ENCODE measurements around a stretch of chr7.

DNA sequence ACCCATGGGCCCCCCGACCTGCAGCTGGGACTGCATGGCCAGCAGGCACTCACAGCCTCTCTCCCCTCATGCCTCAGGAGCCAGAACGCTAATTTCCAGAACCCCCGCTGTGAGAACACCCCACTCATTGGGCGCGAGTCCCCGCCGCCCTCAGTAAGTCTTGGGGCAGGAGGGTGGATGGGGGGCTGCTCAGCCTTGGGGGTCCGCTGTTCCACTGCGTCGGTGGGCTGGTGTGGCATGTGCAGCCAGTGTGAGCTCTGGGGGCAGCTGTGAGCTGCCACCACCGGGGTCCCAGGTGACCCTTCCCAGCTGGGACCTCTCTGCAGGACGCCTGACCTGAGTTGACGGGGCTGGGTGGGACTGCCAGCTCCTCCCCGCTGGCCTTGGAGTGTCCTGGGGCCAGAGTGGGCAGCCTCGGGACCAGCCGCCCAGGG is 27.1 kb downstream of the TTYH3 start:
- PRO-cap = no peak
- RAMPAGE, long total RNA, 3 experiments = no peak in any of the 3 experiments

- PRO-cap = no peak
- RAMPAGE, long total RNA, 3 experiments = no peak in any of the 3 experiments
Measured at GRCh38 chr7:2664291-2664964, 23.6 kb upstream of the AMZ1 start.

DNA sequence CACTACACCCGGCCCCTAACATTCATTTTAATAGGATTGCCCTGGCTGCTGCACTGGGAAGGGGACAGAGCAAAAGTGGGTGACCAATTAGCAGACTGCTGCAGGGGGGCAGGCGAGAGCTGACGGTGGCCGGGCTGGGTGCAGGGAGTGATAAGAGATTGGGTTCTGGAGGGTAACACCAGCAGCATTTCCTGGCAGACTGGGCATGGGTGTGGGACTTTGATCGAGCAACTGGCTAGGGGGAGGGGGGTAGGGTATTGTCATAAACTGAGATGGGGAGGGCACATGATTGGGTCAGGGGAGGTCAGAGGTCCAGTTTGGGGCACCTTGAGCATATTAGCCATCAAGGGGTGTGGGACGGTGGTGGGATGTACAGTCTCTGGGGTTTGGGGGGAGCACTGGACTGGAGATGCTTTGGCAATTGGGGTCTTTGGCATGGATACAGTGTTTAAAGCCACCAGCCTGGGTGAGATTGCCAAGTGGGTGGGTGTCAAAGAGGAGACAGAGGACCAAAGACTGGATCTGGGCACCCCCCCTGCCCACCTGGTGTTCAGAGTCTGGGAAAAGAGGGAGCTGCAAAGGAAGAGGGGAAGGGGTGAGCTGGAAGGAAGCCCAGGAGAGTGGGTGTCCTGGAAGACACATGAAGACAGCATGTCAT is 20.0 kb upstream of the AMZ1 start:
- PRO-cap = no peak
- RAMPAGE, long total RNA, 3 experiments = no peak in any of the 3 experiments

GRCh38 chr7:2774620-2775295 is 69.3 kb downstream of the GNA12 start:
- PRO-cap = no peak
- RAMPAGE, long total RNA, 3 experiments = no peak in any of the 3 experiments

DNA sequence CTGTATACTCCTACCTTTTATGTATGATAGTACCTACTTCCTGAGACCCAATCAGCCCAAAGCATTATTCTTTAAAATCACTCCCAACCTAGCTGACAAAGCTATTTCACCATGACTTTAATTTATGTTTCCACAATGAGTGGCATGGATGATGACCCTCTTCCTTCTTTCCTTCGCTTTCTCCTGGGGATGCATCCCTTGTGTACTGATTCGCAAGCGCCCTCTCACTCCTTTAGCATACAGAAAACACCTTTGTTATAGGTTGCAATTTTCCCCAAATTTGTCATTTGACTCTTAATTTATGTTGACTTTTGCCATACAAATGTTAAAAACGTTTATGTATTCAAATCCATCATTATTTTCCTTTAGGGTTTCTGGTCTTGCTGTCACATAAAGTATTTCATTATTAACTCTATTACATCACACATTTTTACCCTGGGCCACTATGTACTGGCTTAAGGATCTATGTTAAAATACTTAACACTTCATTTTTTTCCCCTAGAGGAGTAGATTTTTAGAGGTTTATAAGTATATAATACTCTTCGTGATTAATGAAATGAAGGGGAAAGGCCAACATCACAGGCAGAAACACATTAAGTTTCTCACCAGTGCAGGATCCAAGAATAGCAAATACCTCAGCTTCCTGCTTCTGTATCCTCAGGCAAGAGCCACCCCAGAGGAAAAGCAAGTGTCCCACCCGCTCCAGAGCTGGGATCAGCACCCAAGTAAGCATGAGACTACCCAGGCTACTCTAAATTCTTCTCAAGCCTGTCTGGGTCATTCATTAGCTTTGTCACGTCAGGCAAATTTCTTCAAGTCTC is 59.4 kb downstream of the GNA12 start:
- PRO-cap = no peak
- RAMPAGE, long total RNA, 3 experiments = no peak in any of the 3 experiments

- PRO-cap = unidirectional peak, minus-strand start at chr7:2860680
- RAMPAGE, long total RNA, 3 experiments = no peak in any of the 3 experiments
Measured at GRCh38 chr7:2860484-2861285, 16.6 kb upstream of the GNA12 start.

GRCh38 chr7:3117876-3118286 is 74.2 kb upstream of the CARD11 start:
- PRO-cap = no peak
- RAMPAGE, long total RNA, 3 experiments = no peak in any of the 3 experiments

GRCh38 chr7:3159458-3159878 is 115.8 kb upstream of the CARD11 start:
- PRO-cap = no peak
- RAMPAGE, long total RNA, 3 experiments = no peak in any of the 3 experiments

DNA sequence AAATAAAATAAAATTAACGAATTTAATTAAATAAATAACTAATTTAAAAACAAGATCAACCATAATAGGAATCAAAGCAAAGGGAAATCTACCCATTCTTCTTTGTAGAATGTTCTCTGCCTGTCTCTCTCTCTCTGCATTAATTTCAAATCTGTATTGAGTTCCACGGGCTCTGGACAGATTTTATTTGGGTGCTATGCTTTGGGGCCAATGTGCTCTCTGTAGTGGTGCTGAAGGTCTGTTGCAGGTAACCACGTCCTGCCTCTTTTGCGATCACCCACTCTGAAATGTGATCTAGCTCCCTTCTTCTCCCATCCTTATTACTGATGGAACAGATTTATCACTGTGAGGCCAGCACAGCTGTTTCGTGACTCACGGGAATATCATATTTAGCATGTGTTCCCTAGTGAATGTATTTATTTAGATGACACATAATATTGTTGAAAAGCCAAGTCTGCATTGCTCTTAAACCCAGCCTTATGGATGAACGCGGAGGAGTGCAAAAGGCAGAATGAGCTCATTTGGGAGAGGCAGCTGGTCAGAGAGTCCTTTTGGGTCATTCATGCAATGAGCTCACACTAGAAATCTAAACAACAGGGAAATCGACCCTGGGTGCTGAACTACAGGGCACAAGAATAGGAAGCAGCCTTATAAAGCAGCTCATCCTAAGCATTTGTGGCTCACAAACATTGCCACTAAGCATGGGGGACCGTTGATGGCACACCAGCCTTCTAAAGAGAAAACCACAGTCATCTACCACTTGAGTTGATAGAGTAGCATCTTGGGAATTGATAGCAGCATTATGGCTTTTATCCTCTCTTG is 33.2 kb upstream of the SDK1 start:
- PRO-cap = no peak
- RAMPAGE, long total RNA, 3 experiments = no peak in any of the 3 experiments

GRCh38 chr7:3380659-3381415 is 79.8 kb downstream of the SDK1 start:
- PRO-cap = no peak
- RAMPAGE, long total RNA, 3 experiments = no peak in any of the 3 experiments

DNA sequence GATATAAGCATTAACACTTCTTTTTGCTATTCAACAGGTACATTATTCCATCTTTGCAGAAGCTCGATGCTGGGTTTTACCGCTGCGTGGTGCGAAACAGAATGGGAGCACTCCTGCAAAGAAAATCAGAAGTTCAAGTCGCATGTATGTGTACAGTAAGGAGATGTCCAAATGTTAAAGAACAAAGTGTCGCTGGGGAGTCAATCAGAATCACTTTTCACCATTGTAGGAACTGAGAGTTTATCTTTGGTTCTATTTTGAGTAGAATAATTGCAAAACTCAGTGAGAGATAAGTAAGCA is 337.9 kb downstream of the SDK1 start:
- PRO-cap = no peak
- RAMPAGE, long total RNA, 3 experiments = no peak in any of the 3 experiments

GRCh38 chr7:3651072-3651898 is 350.2 kb downstream of the SDK1 start:
- PRO-cap = no peak
- RAMPAGE, long total RNA, 3 experiments = no peak in any of the 3 experiments

- PRO-cap = no peak
- RAMPAGE, long total RNA, 3 experiments = no peak in any of the 3 experiments
Measured at GRCh38 chr7:4238755-4239074, 443.4 kb upstream of the FOXK1 start.

DNA sequence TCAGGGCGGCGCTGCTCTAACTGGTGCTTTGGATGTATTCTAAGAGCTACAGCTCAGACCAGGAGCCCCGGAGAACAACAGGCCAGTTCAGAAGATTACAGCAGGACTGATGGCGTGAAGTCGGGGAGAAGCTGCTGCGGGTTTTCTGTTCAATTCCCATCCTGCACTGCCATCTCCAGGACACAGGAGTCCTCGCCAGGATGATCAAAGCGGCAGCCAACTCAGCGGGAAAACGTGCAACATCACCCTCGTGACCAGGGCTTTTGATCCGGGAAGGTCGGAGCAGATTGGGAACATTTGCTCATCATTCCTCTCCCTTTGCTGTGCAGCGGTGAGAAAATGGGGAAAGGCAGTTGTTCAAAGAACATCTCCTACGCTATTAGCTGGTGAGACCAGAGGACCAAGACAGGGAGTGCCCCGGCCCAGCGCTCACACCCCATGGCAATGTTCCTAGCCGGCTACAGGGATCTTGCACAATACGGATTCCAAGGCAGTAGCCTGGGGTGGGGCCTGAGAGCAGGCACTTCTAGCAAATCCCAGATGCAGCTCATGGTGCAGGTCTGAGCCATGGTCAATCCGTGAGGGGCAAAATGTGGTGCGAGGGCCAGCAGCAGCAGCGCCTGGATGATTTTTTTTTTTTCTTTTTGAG is 50.3 kb upstream of the FOXK1 start:
- PRO-cap = unidirectional peak, plus-strand start at position 532 of the sequence
- RAMPAGE, long total RNA, 3 experiments = no peak in any of the 3 experiments

DNA sequence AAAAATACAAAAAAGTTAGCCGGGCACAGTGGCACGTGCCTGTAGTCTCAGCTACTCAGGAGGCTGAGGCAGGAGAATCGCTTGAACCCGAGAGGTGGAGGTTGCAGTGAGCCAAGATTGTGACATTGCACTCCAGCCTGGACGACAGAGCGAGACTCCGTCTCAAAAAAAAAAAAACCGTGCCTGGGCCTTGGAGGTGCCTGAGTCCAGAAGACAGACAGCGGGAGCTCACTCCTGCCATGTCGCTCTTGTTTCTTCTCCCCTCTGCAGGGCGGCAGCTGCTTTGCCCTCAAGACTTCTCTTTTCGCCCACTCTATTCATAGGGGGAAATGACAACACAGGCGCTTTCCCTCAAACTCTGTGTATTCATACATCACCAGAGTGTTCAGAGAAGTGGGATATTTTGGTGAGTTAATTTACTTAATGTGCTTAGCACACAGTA is 44.4 kb downstream of the FOXK1 start:
- PRO-cap = no peak
- RAMPAGE, long total RNA, 3 experiments = no peak in any of the 3 experiments

- PRO-cap = unidirectional peak, plus-strand start at chr7:4744512
- RAMPAGE, long total RNA, 3 experiments = no peak in any of the 3 experiments
Measured at GRCh38 chr7:4744202-4744537, 31.3 kb upstream of the AP5Z1 start.

DNA sequence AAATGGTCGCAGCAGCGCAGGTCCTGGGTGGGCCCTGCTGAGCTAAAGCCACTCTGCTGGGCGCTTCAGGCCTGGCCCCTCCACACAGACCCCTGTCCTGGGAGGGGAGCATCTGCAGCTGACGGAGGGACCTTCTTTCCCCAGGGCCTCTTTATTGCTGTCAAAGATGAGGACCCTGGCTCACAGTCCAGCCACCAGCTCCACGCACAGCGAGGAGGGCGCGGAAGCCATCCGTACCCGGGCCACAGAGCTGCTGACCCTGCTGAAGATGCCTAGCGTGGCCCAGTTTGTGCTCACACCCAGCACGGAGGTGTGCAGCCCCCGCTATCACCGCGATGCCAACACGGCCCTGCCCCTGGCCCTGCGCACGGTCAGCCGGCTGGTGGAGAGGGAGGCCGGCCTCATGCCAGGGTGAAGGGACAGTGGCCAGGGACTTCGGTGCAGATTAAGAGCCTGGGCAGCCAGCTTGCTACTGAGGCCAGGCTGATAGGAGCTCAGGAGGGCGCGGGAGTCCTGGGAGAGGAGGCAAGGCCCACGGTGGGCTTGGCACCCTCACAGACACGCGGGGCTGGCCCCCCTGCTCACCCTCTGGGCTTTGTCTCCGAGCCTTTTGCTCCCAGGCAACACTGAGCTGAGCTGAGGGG is 15.7 kb downstream of the AP5Z1 start:
- PRO-cap = no peak
- RAMPAGE, long total RNA, 3 experiments = no peak in any of the 3 experiments

DNA sequence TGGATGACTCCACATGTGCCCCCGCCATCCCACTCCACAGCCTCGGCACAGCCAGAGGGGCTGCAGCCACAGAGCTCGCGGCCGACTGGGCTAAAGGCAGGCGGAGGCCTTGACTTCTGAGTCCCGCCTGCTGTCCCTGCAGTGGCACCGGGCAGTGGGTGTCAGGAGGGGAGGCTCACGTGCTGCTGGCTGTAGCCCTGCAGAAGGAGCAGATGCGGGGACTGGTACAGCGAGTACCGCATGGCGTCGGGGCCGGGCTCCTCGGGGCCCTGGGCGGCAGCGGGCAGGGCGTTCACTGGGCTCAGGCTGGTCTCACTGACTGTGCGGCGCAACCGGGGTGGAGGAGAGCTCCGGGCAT is 25.7 kb downstream of the PAPOLB start:
- PRO-cap = no peak
- RAMPAGE, long total RNA, 3 experiments = no peak in any of the 3 experiments

DNA sequence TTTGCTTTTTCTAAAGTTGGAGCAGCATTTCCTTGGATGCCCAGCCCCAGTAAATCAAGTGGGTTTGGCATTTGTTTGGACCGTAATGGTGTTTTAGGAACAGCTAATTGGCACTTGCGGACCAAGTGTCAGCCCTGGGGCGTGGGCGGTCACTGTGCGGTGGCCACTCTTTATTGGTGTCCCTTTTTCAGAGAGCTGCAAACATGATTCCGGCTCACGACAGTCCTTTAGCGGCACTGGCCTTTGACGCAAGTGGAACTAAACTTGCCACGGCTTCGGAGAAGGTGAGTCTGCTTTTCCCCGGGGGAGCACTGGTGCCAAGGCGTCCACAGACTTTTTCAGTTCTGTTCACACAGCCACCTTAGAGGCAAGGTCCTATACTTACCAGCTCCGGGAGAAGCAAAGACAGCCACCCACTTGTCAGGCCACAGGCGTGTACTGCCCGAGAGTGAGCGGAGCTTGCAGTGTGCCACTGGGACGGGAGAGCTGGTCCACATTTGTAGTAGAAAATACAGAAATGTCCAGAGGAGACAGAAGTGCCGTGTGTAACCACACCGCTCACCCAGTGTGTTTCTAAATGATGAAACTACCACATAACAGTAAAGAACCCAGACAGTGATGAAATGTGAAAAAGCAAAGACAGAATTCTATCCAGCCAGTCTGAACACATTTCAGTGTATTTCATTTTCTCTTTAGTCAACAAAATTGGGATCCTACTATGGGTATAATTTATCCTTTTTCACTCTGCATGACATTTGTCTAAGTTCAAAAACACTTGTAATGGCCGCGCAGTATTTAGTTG is 27.9 kb downstream of the WIPI2 start:
- PRO-cap = no peak
- RAMPAGE, long total RNA, 3 experiments = no peak in any of the 3 experiments

- PRO-cap = no peak
- RAMPAGE, long total RNA, 3 experiments = no peak in any of the 3 experiments
Measured at GRCh38 chr7:5225304-5226554, 35.7 kb downstream of the WIPI2 start.

Measured in gastrocnemius medialis (tissue), 3 donors.